ENCODE data around the genes BBC3 and NOP53.

- PRO-cap = bidirectional peak, plus-strand start at chr19:46722395, minus-strand start at chr19:46722218
These were observed 5.1 kb upstream of the PRKD2 start for GRCh38 chr19:46721910-46722490.

DNA sequence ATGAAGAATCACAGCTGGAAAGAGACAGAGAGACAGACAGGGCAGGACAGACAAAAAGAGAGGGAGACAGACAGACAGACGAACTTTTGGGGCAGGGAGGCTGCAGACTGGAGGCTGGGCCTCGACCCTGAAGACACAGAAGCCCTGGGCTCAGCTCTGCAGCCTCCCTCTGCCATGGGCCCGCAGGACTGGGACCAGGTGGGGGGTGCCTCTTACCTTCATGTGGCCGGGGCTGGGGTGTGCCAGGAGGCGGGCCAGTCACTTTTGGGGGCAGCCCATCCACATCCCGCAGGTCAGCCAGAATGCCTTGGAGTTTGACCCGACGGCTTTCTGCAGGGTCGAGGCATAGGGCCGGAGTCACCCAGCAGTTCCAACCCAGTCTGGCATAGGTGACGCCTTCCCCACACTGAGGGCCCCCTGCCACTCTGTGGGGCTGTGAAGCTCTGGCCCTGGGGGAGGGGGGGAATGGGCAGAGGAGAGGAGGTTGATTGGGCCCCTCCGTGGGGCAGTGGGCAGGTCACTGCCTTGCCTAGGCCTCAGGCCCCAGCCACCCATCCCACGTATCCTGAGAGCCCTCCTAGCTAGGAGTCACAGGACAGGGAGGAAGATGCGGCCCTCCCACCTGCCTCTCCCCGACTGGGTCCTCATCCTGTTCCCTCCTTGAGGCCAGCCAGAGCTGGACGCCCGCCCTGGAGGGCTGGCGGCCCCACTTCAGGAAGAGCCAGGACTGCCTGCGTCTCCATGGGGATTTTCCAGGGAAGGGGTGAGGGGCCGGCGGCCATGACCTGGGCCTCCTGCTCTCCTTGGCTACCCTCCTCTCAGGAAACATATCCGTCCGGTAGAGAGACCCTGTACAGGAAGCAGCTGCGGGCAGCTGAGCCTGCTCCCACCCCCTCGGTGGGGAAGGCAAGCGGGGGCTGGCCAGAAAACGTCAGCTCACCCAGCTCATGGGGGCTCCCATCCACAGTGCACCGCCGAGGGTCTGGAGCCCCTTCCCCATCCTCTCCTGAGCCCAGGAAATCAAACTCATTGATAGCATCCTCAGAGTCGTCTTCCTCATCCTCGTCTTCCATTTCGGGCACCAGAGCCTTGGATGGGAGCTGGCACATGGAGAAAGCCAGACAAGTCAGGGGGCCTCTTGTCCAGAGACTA lies 11.1 kb upstream of the PRKD2 start:
- PRO-cap = no peak

DNA sequence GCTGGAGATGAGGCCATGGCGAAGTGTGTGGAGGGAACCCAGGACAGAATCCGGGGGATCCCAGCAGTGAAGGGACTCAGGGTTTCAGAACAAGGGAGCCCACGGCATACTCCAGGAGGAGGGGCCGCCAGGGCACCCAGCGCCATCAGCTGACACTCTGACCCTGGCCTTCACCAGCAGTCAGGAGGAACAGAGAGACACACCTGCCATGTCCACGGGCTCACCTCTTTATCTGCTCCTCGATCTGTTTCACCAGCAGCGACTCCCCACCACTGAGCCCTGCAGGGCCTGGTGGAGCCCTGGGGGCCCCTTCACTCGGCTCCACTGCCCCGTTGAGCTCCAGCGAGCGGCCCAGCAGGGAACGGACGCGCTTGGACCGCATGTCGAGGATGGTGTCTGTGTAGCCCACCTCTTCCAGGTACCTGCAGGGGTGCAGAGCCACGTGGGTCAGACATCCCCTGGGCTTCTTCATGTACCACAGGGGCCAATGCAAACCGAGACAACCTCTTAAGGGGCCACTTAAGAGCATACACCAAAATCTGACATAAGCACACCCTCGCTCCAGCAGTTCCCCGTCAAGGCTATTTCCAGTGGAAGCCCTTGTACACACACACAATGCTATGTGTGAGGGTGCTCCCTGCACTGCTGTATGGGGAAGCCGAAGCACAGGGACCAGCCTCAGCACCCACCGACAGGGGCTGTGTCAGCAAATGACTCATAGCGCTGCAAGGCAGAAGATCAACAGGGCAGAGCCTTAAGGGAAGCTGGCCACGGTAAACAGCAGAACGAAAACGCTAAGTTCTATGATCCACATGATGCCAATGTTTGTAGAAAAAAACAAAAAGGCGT lies 12.8 kb upstream of the FKRP start:
- PRO-cap = no peak

DNA sequence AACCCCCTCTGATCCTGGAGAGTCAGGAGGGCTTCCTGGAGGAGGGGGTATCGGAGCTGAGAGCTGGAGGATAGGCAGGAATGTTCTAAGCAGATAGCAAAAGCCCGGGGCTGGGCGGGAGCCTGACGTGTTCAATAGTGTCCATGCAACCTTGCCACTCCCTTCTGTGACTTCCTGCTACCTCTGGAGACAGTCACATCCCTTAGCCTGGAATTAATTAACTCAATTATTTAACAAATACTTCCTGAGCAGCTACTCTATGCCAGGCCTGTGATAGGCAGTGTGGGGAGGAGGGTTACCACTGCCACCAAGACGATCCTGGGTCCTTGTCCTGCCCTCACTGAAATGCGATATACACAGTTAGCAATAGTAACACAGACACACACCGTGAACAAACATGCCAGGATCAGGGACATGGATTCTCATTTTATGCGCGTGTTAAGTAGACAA lies 10.8 kb downstream of the AP2S1 start:
- PRO-cap = no peak

GRCh38 chr19:46853942-46854556 lies 3.4 kb upstream of the AP2S1 start:
- PRO-cap = no peak

GRCh38 chr19:46875321-46876146 lies 14.7 kb downstream of the ARHGAP35 start:
- PRO-cap = no peak

GRCh38 chr19:46945951-46946526 lies 73.6 kb upstream of the NPAS1 start:
- PRO-cap = no peak

GRCh38 chr19:46975240-46975996 lies 44.2 kb upstream of the NPAS1 start:
- PRO-cap = no peak

- PRO-cap = no peak
These were observed 20.4 kb downstream of the ZC3H4 start for GRCh38 chr19:47093177-47093575.

- PRO-cap = no peak
These were observed 27.7 kb downstream of the SAE1 start for GRCh38 chr19:47158213-47158809.

DNA sequence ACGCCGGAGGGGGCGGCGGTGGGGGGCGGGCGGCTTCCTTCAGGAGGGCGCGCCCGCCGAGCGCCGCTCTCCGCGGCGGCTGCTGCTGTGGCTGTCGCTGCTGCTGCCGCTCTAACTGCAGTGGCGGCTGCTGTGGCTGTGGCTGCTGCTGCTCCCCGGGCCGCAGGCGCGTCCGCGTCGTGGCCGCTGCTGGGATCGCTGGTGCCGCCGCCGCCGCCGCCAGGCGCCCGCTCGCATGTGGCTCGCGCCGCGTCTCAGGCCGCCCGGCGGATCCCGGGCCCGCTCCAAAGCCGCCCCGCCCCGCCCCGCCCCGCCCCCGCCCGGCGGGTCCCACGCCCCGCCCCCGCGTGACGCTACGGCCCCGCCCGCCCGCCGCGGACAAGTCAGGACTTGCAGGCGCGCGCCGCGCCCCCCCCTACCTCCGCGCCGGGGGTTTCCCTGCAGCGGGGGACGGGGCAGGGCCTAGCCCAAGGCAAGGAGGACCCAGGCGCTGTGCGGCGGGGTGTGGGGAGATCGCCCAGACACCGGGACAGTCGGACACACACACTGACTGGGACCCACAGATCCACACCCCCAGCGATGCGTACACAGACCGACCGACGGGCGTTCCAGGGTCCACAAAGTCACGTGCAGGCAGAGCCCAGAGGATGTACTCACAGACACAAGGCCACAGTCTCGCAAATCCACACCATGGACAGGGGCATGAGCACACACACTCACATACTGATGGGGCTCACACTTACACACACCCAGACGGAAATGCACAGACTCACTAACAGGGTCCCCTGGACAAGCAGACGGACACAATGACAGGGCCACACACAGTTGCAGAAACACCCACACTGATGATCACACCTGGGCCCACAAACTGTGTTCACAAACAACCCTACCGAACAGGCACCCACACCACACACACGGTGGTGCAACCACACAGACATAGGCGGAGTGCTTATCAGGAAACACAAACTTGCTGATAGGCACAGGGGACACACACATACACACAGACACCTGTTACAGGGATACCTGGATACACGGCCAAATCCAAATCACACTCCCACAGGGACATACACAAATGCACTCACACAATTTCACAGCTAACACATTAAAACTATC lies at the start of gene BBC3:
TSS of gene BBC3 (minus strand) at position 256 of the 1,113 bp plus-strand sequence.
- PRO-cap = bidirectional peak, plus-strand start at position 463 of the sequence, minus-strand start at position 239 of the sequence

DNA sequence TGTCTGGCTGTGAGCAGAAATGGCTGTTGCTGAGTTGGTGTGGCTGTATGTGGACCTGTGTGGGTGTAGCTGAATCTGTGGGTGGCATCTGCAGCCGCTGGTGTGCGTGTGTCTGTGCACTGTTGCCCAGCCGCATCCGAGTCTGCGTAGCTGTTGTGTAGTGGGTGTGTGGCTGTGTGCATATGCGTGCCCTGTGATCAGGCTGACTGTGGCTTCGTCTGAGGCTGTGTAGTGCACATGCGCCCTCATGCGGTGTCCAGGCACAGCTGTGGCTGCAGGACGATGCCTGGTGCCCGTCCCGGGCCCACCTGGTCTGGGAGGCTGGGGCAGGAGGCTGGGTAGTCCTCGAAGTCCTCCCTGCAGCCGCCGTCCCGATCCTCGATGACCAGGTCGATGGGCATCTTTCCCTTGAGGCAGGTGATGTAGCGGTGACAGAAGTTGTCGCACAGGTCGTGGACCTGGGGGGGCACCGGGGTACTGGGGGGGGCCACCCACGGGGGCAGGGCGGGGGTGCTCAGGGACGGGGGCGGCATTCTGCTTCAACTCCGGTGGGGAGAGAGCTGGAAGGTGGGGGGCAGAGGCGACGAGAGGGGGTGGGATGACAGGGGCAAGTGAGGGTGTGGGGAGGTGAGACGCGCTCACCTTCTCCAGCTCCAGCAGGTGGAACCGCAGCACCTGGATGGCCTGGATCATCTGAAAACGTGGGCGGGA lies 4.8 kb downstream of the MEIS3 start:
- PRO-cap = no peak

DNA sequence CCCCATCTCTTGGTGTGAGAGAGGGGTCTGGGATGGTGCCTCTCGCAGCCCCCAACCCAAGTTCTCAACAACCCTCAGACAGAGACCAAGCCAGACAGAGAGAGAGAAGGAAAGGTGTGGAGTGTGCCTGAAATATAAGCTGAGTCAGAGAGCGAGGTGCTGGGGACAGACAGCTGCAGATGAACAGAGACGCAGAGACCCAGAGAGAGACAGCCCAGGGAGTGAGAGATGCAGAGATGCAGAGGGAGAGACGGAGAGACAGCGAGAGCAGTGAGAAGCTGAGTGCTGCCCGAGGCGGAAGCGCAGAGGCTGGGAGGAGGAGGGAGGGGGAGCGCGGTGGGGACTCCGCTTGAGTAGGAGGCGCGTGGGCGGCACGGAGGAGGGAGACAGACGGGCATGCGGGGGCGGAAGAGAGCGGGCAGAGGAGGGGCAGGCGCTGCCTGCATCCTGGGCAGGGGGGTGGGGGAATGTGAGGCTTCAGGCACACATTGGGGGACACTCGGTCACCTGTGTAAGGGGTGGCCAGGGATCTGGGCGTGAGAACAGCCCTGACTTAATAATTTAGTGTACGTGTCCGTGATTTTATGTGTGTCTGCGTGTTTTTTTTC lies 25.8 kb downstream of the SLC8A2 start:
- PRO-cap = no peak

GRCh38 chr19:47485136-47485790 lies 1.2 kb upstream of the KPTN start:
- PRO-cap = no peak

GRCh38 chr19:47512127-47513327 lies 2.3 kb downstream of the NAPA start:
- PRO-cap = no peak

DNA sequence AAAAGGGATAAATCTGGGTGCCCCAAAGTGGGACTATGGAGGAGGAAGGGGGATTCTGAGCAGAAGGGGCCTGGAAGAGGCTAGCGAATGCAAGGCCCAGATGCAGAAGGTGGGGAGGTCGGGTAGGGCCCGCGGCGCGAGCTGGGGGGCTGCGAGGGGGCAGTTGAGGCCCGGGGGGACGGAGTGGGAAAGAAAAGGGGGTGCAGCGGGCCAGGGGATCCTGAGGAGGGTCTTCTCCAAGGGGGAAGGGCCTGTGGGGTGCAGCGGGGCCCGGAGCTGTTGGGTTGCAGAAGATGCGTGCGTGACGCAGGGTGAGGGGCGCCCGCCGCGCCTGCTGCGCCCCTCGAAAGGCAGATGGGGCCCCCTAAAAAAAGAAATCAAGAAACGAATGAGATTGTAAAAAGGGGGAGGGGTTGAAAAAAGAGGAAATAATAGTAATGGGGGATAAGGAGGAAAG lies 327 bp downstream of the ZNF541 start:
- PRO-cap = no peak

DNA sequence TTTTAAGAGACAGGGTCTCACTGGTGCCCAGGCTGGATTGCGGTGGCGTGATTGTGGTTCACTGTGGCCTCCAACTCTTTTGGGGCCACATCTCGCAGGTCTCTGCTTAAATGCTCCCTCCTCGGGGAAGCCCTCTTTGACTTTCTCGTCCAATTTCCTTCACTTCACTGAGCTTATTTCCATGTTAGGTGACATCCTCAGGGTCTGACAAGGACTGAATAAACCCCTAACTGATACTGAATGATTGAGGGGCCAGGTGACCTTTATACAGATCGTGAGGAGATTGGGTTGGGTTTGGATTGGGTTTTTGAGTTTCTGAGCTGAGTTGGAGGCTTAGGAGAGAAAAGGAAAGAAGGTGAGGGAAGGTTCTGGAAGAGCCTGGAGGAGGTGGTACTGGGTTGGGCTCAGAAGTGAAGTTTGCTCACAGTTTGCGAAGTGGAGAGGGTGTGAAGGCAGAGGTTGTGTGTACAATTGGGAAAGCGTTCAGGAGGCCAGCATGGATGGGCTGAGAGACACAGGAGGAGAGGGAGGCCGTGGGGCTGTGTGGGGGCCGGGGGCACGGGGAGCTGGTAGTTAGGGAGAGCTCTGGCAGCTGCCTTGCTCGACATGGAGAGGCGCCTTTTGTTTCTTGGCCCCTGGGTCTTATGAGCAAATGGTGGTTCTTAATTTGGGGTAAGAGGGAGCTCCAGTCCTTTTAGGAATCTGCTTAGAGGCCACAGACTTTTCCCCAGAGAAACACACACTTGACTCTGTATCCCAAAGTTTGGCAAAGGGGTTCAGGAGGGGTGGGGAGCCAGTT lies 16.6 kb downstream of the BICRA start:
- PRO-cap = no peak

- PRO-cap = no peak
These were observed 17.4 kb downstream of the BICRA start for GRCh38 chr19:47626152-47626888.

DNA sequence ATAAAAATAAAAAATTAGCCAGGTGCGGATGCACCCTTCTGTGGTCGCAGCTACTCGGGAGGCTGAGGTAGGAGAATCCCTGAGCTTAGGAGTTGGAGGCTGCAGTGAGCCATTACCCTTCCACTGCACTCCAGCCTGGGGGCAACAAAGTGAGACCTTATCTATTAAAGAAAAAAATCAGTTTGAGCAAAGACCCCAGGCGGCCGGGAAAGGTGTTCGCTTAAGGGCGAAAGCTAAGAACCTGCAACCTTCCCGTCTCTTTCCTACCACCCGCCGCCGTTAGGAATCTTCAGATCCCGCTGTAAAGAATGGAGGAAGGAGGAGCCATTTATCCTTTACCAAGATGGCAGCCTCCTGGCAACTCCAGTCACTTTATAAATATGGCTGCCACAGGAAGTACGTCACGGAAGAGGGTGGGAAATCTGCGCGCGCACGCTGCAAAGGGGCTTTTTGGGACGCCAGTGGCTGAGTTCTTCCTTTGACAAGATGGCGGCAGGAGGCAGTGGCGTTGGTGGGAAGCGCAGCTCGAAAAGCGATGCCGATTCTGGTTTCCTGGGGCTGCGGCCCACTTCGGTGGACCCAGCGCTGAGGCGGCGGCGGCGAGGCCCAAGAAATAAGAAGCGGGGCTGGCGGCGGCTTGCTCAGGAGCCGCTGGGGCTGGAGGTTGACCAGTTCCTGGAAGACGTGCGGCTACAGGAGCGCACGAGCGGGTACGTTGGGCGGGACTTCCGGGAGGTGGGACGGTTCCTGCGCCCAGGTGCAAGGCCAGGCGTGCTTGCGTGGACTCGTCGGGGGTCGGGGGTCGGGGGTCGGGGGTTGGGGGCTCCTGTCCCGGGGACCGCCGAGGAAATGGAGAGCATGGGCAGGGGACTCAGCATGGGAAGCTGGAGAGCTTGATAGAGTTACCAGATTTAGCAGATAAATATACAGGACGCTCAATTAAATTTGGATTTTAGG lies at the start of gene NOP53:
TSS of gene NOP53 (plus strand) at position 473 of the 957 bp plus-strand sequence.
- PRO-cap = bidirectional peak, plus-strand start at position 478 of the sequence, minus-strand start at position 382 of the sequence

- PRO-cap = no peak
These were observed 5.7 kb upstream of the SULT2A1 start for GRCh38 chr19:47891670-47892348.